Thoracic aorta (tissue), 1 donor: ENCODE data around the genes ZNF485, GDF10 and GDF2.

DNA sequence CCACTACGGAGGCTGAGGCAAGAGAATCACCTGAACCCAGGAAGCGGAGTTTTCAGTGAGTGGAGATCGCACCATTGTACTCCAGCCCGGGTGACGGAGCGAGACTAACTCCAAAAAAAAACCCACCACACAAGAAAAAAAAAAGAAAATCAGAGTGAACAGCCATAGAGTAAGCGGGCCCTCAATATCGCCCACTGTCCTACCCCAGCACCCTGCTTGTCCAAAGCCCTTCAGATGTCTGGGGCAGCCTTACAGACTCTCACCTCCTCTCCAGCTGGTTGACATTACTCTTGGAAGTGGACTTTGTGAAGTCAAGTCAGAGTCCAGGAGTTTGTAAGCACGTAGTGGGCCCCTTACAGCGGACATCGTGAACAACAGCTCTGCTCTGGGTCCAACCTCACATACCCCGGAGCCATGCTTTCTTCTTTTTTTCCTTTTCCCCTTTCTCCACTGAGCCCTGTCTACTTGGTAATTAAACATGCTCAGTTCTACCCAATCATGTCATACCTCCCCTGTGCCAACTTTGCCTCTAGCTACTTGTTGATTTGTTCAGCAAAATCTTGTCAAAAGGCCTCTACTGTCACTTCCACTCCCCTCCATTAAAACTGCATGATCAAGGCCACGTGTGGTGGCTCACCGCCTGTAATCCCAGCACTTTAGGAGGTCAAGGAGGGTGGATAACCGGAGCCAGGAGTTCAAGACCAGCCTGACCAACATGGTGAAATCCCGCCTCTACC lies 17.5 kb downstream of the HNRNPF start:
- RAMPAGE, long total RNA, result no peak

DNA sequence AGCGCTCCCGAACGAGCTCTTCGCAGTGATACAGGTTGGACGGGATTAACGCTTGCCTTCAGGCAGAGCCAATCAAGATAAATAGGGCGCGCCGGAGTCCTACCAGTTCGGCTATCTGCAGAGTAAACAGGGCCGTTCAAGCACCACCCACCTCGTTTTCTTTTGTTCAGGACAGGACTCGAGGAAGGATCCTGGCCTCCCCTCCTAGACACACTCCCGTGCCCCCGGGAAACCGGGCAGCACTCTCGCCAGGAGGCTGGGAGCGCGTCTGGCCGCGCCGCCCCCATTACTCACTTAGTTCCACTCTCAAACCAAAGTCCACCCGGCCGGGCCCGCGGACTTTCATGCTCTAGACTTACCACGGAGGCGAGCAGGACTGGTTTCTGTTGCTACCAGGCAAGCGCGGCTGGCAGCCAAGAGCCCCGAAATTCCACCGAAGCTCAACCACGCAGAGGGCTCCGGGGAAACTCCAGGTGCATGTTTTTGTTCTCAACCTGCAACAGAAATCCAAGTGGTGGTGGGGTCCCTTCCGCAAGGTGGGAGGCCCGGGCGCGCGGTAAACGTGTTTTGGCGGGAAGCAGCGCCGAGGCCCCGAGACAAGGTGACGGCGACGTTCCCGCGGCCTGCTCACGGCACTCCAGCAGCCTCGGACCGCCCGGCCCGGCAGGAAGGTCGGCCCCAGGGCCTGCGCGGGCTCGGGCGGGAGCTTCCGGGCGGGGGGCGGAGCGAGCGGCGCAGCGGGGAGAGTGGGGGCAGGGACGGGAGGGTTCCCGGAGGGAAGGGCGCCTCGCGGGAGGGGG lies 12.7 kb downstream of the HNRNPF start:
- RAMPAGE, long total RNA, result start-site peak on the minus strand centred at position 664 of the sequence, 33 bp wide, 28 reads

GRCh38 chr10:43452156-43452581 lies 15.3 kb downstream of the ZNF487 start:
- RAMPAGE, long total RNA, result no peak

GRCh38 chr10:43605863-43607037 lies at the start of gene ZNF485:
TSS of gene ZNF485 (plus strand) at chr10:43606438.
- RAMPAGE, long total RNA, result start-site peak on the plus strand at chr10:43606430-43606465, 14 reads

DNA sequence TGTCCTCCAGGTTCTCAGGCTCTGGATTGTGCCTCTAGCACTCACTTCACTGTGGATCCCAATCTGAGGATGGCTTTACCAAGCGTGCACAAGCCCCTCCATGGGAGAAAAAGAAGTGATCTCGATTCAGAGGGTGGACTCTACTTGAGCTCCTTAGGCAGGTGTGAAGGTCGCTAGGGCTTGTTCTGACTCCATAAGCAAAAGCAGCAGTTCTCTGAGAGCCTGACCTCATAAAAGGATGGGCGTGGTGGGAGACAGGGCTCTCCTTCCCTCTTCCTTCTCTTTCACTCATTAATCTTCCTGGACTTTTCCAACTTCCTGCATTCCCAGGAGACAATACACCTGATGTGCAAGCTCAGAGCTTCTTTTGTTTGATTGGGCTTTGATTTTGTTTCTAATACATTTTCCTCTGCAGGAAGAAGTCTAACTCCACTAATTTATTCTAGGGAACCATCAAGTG lies 22.3 kb upstream of the TMEM72 start:
- RAMPAGE, long total RNA, result no peak

- RAMPAGE, long total RNA, result start-site peak on the minus strand at chr10:44957620-44957668, 11 reads
Observed at GRCh38 chr10:44957442-44957956, 2.1 kb upstream of the RASSF4 start.

- RAMPAGE, long total RNA, result no peak
Observed at GRCh38 chr10:44958013-44958895, 1.3 kb upstream of the RASSF4 start.

- RAMPAGE, long total RNA, result no peak
Observed at GRCh38 chr10:44965609-44966663, 6.3 kb downstream of the RASSF4 start.

DNA sequence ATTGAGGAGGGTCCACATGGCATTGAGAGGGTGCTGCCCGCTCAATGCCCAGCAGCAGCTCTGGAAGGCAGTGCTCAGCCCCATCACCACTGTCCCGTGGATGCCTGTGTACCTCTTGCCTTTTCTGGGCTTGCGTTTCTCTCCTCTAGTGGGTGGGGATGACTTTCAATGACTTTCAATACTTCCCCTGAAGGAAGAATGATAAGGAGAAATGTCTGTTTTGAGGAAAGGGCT lies 6.8 kb upstream of the ZNF22 start:
- RAMPAGE, long total RNA, result no peak

DNA sequence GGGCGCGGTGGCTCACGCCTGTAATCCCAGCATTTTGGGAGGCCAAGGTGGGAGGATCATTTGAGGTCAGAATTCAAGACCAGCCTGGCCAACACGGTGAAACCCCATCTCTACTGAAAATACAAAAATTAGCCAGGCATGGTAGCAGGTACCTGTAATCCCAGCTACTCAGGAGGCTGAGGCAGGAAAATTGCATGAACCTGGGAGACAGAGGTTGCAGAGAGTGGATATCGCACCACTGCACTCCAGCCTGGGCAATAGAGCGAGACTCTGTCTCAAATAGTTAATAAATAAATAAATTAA lies 72.5 kb downstream of the ALOX5 start:
- RAMPAGE, long total RNA, result no peak

DNA sequence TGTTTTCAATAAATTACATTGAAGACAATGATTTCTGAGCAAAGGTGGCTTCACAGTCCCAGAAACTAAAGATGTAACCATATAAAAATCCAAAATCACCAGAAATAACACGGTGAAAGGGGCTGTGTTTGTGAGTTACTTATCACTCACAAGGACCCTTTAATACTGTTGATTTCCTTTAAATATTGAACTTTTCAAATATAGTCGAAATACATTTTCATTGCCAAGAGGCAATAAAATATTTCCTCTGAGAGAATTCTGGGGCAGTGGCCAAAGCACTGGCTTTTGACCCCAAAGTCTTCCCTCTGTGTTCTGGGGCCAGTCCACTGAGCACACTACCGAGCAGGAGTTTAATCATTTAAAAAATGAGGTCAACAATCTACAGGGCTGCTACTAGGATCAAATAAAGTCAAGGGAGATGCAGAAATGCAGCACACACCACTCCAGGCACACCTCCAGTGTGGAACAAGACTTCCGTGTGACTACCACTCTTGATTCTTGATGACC lies 63.7 kb downstream of the MARCHF8 start:
- RAMPAGE, long total RNA, result no peak

GRCh38 chr10:45964232-45965070 lies 7.8 kb upstream of the TIMM23 start:
- RAMPAGE, long total RNA, result no peak

GRCh38 chr10:46268496-46268908 lies 18.3 kb upstream of the ANTXRL start:
- RAMPAGE, long total RNA, result no peak

GRCh38 chr10:47261197-47261732 lies 38.7 kb upstream of the GDF10 start:
- RAMPAGE, long total RNA, result no peak

DNA sequence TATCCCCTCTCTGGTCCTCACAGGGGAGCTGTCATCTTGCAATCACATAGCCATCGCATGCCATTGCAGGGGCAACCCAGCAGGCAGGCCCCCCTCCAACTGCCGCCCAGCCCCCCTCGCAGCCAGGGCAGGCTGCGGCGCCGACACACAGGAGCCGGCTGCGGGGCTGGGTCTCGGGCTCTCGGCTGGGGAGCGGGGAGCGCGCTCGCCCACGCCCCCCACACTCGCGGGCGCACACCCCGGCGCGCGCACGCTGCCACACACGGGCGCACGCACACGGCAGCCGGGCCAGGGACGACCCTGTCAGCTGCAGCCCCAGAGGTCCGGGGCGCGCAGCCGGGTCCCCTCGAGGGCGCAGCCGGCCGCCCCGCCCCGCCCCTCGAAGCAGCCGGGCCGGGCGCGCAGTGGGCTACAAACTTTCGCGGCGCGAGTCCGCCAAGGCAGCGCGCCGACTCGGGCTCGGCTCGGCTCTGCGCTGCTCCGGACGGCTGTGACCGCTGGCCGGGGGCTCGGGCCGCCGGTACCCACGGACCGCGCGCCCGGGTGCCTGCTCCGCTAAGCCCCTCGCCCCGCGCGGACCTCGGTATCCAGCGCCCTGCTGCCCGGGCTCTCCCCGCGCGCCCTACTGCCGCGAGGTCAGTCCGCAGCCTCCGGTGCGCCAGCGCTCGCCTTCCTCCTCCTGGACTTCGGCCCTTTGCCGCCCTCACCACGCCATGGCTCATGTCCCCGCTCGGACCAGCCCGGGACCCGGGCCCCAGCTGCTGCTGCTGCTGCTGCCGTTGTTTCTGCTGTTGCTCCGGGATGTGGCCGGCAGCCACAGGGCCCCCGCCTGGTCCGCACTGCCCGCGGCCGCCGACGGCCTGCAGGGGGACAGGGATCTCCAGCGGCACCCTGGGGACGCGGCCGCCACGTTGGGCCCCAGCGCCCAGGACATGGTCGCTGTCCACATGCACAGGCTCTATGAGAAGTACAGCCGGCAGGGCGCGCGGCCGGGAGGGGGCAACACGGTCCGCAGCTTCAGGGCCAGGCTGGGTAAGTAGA lies at the start of gene GDF10:
Gene GDF10, plus strand, starts transcription at position 259 of the 1,041 bp plus-strand sequence.
- RAMPAGE, long total RNA, result no peak

DNA sequence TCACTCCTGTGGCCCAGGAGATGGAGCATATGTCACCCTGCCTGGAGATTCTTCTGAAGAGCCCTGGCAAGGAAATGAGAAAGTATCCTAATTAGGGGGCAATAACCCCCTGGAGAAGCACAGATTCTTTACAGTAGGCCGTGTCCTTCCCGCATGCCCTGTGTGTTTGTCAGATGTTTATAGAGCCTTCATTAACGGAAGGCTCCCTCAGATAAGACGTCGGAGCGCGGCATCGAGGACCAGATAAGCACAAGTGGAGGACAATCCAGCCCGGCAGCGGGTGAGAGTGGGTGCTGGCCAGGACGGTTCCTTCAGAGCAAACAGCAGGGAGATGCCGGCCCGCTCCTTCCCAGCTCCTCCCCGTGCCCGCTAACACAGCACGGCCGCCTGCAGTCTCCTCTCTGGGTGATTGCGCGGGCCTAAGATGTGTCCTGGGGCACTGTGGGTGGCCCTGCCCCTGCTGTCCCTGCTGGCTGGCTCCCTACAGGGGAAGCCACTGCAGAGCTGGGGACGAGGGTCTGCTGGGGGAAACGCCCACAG lies at the start of gene GDF2:
Gene GDF2, plus strand, starts transcription at position 210 of the 540 bp plus-strand sequence.
- RAMPAGE, long total RNA, result no peak

- RAMPAGE, long total RNA, result no peak
Observed at GRCh38 chr10:47406521-47407007, 22.5 kb upstream of the ZNF488 start.

DNA sequence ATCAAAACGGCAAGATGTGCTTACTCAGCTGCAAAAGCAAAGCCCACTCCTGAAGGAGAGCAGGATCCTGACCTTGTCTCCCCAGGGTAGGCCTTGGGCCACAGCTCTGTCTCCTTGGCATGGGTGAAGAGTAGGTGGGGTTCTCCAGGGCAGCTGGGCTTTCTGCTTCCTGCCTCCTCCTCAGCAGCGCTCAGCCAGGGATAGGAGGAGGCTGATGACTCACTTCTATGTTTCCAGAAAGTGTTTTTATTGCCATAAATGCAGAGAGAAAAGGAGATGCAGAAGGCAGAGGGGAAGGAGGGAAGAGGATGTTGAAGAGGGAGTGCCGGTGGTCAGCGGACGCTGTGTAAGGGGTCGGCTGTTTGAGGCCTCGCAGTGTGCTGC lies 107.7 kb downstream of the ARHGAP22 start:
- RAMPAGE, long total RNA, result no peak

GRCh38 chr10:48623615-48623829 lies 18.6 kb upstream of the ARHGAP22 start:
- RAMPAGE, long total RNA, result no peak

DNA sequence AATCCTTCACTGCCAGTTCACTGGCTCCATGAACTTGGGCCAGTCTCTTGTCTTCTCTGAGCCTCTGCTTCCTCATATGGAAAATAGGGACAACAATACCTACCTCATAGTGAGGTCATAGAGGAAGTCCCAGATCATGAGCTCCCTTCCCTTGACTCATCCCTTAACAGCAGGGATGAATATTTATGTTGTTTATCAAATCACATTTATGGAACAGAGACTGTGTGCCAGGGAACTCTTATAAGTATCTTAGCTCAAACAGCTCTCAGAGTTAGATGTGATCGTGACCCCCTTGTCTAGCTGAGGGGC lies 20.2 kb upstream of the ARHGAP22 start:
- RAMPAGE, long total RNA, result no peak